ENCODE results near the gene REV3L.

DNA sequence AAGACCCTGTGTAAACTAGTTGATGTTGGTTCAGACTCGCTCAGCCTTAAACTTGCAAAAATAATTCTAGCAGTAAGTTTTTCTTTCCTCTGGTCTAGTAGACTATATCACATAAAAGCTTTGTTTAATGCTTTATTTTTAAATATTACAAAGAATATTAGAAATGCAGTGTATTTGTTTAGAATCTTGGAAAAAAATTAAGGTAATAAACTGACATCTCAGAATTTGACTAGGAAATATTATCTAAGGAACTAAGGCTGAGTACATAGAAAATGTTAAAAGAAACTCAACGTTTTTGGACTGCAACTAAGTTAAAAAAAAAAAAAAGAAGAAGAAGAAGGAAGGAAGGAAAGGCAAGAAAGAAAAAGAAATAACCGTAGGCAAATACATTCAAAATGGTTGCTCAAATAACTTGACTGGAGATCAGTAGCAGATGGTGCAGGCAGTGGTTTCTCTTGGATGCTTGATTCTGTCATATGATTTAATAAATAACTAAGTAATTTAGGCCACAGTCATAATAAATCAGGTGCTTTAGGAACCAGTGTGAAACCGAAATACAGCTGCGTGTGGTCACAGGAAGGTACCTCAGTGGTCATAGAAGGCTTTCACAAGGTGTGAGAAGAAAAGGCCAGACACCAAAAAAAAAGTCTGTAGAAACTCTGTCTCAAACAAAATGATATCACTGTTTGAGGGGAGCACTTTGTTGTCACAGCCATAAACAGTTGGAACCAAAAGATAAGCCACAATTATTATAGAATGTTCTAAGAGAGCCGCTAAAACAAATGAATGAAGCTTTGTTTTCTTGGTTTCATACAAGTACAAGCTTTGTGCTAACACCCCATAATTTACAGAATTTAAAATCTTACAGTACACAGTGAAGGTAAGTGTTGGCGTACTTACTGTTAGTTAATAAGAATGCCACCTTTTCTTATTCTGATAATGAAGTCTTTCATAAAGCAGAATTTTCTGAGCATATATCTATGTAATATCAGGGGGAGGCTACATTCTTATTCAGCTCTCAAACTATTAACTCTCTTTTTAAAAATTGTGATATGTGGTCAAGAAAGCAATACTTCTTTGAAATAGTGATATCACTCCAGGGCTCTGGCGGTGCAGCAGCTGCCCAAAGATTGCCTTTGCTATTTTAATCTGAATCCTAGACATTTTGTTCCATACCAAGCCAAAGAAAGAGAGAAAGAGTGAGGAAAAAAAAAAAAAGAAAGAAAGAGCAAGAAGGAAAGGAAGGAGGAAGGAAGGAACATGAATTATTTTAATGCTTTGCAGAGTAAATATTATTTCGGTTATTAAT is 56.6 kb downstream of the ARMC2 start:
- PRO-cap = no peak

DNA sequence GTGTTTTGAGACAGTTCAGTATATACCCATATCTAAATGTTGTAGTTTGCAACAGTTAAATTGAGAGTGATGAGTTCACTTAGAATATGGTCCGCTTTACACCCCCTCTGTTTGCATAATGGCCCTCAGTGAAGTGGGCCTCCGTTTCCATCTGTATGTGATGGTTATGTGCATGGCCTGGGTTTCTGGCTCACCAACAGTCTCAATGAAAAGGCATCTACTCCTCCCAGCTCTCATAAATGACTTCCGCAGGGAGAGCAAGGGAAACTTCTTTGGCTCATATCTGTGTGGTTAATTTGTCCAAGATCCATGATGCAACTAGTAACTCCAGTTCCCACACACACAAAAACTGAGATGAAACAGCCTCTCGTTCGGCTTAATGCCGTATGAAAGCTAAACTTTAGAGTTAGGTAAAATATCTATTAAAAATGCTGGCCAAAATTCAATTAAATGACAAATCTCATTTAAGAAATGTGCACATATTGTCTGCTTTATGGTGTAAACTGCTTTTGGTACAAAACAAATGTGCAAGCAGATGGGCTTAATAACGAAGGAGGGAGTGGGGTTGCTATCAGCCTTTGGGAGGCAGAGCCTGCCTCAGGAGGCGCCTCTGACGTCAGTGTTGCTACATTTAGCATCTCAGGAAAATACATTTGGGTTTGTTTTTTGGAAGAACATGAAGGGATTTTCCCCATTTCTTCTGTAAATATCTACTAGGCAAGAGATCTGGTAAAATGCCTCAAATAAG is 96.6 kb downstream of the ARMC2 start:
- PRO-cap = no peak

GRCh38 chr6:109010657-109011223 is 83.9 kb downstream of the SESN1 start:
- PRO-cap = no peak

- PRO-cap = no peak
Measured at GRCh38 chr6:109318069-109318986, 63.9 kb downstream of the CD164 start.

DNA sequence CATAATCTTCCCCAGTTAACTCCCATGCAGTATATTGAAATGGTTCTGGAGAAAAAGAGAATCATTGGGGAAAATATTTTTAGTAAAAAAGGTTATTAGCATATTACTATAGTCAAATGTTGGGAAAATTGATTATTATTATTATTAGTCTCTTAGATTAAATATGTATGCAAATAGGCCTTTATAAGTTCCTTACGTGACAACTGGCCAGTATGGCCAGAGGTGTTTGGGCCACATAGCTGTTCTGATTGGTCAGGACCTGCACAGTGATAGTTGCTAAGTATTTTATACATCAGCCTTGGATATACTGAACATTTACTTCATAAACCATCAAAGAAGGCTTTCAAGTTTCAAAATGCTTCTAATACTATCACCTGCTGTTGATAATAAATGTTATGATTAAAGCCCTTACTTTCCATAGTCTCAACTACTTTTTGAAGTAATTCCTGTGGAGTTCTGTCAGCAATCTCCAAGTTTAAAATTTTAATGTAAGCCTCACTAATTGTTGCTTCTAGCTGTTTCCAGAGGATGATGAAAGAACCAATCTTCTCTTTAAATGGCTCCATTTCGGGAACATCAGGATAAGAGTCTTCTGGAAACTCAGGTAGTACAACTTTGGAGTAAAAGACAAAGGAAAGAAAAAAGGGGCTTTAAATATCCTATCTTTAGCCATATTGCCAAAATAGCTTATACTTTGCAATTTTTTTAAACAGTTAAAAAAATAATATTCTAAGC is 80.8 kb upstream of the ZBTB24 start:
- PRO-cap = no peak

- PRO-cap = no peak
Measured at GRCh38 chr6:109691439-109691792, 320 bp downstream of the FIG4 start.

DNA sequence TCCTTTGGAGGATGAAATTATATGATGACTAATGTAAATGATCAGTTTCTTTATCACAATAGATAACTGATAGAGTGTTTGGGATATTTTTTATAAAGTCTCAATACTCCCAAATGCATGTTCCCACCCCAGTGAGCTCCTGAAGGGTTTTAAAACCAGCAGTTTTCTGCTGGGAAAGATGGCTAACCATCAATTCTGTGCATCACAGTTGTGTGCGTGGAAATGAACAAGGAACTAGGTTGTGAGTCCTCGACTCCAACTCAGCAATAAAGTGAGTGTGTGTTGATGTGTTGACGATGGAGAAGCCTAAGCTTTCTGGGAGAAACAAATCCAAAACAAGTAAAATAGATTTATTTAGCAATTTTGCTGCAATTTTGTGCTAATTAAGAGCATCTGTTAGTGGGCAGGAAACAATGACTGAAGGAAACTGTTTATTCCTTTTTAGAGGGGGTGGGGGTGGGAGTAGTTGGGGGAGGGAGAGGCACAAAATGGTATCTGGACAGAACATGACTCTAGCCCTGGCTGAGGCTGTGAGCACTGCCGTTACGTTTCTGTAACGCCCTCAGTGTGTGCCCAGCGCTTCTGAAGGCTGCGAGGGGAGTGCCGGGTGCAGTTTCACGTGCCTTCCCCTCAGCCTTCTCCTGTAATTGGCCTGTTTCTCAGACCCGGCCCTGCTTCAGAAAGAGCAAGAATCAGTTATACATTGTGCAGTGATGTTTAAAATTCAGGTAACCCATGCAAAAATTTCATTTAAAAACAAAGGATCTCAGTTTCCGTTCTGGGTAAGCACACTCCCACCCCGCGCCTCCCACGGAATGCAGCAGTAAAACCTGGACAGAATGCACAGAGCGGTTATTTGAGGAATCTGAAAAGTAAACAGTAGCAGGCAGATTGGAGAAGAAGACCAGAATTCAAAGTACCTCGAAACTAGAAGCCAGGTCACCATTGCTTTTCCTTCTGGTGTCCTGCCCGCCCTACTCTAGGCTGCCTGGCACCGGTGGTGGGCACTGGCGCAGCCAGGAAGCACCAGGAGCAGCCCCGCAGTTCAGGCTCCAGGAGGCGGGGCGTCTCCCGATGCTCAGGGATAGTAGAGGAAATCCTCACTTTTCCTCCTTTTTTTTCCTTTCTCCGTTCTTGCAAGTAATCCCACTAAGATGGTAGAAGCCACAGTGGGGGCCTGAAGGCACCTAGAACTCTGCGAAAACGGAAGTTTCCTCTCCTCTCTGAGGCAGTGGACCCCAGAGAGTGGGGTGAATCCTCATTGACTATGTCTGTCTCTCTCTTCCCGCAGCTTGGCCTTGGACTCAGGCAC is 28.6 kb downstream of the METTL24 start:
- PRO-cap = no peak

DNA sequence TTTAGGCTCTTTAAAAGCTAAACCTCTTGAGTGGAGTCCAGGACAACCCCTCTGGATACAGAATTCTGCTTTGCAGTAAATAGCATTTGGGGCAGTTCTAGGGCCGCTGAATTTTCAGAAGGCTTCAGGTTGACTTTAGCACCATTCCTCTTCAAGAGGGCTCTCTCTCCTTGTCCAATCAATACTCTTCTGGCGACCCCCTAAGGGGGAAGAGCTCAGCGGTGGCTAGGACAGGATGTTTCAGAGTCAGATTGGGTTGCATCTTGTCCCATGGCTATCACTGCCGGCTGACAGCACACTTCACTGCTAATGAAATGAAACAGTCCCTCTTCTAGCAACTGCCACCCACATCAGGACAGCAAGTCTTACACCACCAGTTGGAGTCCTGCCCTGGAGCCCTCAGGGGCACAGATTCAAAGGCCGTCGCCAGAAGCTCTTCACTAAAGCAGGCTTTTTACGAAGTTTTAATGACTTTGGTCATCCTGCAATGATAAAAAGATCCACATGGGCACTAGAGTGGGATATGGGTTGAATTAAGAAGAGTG is 65.9 kb upstream of the SLC22A16 start:
- PRO-cap = no peak

GRCh38 chr6:110568831-110569199 is 92.4 kb upstream of the SLC22A16 start:
- PRO-cap = no peak

- PRO-cap = no peak
Measured at GRCh38 chr6:110655582-110656253, 159.6 kb downstream of the CDK19 start.

DNA sequence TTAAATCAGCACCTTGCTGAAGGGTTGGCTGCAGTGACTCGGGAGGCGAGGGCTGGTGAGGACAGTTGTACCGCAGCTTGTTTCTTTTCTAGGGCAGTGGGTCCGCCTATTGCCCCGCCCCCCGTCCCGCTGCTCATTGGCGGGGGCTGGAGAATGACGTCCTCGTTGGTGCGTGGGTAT is 417 bp upstream of the CDK19 start:
- PRO-cap = bidirectional peak, plus-strand start outside the sequence, minus-strand start at position 60 of the sequence

- PRO-cap = no peak
Measured at GRCh38 chr6:110925802-110926001, 32.8 kb upstream of the GTF3C6 start.

- PRO-cap = no peak
Measured at GRCh38 chr6:111473193-111474334, 9.5 kb downstream of the REV3L start.

DNA sequence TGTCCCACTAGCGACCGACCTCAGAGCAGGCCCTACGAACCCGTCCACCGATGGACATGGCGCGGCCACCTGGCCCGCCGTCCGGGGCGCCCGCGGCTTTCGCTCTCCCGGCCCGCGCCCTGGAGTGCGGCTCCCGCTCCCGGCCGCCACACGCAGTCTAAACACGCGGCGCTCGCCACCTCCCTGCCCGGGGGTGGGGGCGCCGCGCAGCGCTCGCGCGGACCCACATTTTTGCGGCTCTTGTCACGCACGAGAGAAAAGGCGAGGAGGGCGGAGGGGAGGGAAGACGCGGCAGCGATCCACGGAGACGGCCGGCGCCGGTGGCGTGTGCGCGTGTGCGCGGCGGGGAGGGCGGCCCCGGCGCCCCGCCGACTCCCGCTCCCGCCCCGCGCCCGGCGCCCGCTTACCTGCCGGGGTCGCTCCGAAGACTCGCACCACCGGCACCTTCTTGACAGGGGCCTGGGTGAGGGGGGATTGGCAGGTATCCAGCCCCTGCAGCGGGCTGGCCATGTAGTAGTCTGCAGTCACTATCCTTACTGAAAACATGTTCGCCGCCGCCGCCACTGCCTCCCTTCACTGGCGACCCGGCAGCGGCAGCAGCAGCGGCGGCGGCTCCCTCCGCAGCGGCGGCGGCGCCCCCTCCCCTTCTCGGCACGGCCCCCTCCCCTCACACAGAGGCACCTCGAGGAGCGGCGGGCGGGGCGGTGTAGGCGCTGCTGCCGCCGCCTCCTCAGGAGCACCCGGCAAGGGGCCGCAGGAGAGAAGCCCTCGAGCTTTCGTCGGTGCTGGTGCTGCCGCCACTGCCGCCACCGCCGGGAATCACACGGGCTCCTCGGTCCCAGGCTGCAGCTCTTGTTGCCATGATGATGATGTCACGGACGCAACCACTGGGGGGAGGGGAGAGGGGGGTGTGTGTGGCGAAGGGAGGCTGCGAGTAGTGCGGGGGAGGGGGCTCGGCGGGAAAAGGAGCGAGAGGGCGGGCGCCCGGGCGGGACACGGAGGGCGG is at the start of gene REV3L:
REV3L (minus strand) TSS at position 876 of the 1,006 bp plus-strand sequence.
- PRO-cap = bidirectional peak, plus-strand start at position 124 of the sequence, minus-strand start at position 126 of the sequence; bidirectional peak, plus-strand start at position 149 of the sequence, minus-strand start at position 159 of the sequence; bidirectional peak, plus-strand start at position 670 of the sequence, minus-strand start at position 578 of the sequence; bidirectional peak, plus-strand start at position 815 of the sequence, minus-strand start at position 823 of the sequence

- PRO-cap = no peak
Measured at GRCh38 chr6:111499767-111500581, 17.0 kb upstream of the REV3L start.

- PRO-cap = no peak
Measured at GRCh38 chr6:111528378-111529100, 45.5 kb upstream of the REV3L start.

- PRO-cap = no peak
Measured at GRCh38 chr6:111602298-111603015, 3.2 kb downstream of the TRAF3IP2 start.

GRCh38 chr6:111604761-111605728 is 633 bp downstream of the TRAF3IP2 start:
- PRO-cap = unidirectional peak, plus-strand start at chr6:111605610

- PRO-cap = no peak
Measured at GRCh38 chr6:111661436-111662206, 55.9 kb upstream of the TRAF3IP2 start.

DNA sequence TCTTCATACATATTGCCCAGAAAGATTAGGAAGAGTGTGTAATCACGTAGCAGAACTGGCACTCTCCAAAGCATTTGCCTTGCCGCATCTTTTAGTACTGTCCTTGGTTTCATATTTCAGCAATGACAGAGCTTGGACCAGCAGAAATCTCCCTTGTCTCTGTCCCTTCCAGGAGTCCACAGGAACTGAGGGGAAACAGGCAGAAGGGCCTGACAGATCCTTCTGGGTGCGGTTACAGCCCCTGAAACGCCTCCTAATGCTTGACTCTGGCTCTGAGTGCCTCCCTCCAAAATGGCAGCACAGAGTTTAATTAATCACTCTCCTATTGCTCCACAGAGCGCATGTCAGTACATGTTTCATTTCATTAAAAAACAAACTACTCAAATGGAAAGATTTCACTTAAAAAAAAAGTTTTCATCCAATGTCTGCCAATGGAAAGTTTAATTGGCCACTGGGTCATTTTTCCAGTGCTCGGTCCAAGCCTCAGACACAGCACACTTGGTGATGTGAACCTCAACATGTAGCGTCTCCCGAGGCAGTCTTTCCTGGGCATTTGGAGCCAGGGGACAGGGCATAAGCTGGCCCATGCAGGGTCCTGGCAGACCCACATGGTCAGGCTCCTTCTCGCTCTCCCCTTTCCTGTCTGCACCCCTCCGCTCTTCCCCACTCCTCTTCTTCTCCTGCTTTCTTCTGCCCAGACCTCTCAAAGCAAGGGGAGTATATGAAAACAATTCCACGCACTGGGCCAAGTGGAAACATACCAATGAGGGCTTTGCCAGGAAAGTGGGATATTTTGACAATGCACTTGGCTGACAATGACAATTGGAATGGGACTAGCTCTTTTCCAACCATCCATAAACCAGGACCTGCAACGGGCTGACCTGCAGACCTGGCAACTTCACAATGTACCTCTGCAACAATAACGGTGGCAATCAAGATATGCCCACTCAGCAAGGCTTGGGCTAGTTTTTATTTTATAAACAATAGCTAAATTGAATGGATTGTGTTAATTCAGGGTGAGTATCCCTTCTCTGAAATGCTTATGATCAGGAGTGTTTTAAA is 58.7 kb upstream of the TRAF3IP2 start:
- PRO-cap = no peak